HT1080 (cell line): ENCODE measurements around a stretch of chrX.

DNA sequence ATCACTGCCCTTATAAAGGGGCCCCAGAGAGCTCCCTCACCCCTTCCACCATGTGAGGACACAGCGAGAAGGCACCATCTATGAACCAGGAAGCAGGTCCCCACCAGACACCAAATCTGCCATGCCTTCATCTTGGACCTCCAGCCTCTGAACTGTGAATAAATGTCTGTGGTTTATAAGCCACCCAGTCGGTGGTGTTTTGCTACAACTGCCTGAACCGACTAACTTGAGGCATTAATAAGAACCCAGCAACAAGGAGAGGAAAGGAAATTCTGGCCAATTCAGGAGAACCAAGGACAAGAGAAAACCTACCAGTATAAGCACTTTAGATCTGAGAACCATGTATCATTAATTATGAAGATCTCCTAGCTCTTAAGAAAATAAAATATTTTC is 5.3 kb downstream of the PRKX start:
RAMPAGE:
- cytosol, long total RNA = no peak
- long total RNA = no peak
- nucleus, long total RNA = no peak

DNA sequence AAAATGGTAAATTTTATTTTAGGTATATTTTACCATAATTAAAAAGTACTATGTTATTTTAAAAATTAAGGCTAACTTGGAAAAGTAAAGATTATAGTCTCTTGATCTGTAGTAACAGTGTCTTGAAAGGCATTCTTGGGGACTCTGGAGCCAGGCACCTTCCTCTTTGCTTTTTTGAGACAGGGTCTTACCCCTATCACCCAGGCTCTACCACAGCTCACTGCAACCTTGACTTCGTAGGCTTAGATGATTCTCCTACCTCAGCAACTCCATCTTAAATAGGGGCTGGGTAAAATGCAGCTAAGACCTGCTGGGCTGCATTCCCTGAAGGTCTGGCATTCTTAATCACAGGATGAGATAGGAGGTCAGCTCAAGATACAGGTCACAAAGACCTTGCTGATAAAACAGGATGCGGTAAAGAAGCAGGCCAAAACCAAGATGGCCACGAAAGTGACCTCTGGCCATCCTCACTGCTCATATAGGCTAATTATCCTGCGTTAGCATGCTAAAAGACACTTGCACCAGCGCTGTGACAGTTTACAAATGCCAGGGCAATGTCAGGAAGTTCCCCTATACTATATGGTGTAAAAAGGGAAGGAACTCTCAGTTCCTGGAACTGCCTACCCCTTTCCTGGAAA is 770.8 kb upstream of the PRKX start:
RAMPAGE:
- cytosol, long total RNA = no peak
- long total RNA = no peak
- nucleus, long total RNA = no peak

DNA sequence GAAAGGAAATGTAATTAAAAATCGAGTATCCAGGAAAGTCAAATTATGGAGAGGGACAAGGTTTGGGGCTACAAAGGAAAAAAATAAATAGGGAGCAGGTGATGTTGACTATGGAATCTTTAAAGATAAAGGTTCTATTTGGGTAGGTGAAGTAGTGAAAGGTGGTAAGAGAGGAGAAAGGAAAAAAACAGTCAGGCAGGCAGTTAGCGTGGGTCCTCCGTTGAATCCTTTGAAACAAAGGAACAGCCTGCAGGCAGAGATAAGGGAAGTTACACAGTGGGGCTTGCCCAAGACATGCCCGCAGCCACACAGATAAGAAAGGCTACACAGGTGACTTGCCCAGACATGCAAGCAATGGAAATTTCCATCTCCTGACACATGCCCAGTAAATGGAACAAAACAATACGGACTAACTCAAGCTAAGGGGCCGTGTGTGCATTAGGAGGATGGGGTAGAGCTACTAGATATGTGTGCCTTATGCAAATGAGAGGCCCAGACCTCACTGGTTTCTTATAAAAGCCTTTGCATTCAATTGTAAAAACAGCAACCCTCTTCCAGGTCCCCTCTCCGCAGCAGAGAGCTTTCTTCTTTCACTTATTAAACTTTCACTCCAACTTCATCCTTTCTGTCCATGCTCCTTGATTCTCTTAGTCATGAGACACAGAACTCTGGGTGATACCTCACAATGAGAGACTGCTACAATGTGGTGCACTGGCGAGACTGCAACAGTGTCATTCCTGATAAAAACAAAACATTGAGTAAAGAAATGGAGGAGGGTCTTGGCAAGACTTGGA is 997.2 kb upstream of the PRKX start:
RAMPAGE:
- cytosol, long total RNA = no peak
- long total RNA = no peak
- nucleus, long total RNA = no peak

GRCh38 chrX:5725845-5726554 is 502.7 kb downstream of the NLGN4X start:
RAMPAGE:
- cytosol, long total RNA = no peak
- long total RNA = start-site peak on the minus strand at chrX:5726325-5726356, 7 reads
- nucleus, long total RNA = no peak

DNA sequence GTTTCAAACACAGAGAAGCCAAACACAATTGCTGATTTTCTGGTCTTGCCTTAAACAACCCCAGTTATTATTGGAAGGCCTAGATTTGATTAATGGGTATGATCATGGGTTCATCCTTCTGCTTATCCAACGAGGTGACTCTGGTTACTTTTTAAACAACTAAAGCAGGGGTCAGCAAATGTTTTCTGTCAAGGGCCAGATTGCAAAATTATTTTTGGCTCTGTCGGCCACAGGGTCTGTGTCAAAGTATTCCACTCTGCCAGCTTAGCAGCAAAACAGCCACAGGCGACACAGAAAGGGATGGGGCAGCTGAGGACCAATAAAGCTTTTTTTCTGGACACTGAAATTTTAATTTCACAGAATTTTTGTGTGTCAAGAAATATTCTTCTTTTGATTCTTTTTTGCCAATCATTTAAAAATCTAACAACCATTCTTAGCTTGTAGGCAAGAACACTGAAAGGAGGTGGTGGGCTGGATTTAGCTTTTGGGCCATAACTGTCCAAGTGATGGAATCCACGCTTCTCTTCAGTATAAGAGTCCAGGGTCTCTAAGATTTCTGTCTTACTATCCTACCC is 249.0 kb upstream of the STS start:
RAMPAGE:
- cytosol, long total RNA = no peak
- long total RNA = no peak
- nucleus, long total RNA = no peak

DNA sequence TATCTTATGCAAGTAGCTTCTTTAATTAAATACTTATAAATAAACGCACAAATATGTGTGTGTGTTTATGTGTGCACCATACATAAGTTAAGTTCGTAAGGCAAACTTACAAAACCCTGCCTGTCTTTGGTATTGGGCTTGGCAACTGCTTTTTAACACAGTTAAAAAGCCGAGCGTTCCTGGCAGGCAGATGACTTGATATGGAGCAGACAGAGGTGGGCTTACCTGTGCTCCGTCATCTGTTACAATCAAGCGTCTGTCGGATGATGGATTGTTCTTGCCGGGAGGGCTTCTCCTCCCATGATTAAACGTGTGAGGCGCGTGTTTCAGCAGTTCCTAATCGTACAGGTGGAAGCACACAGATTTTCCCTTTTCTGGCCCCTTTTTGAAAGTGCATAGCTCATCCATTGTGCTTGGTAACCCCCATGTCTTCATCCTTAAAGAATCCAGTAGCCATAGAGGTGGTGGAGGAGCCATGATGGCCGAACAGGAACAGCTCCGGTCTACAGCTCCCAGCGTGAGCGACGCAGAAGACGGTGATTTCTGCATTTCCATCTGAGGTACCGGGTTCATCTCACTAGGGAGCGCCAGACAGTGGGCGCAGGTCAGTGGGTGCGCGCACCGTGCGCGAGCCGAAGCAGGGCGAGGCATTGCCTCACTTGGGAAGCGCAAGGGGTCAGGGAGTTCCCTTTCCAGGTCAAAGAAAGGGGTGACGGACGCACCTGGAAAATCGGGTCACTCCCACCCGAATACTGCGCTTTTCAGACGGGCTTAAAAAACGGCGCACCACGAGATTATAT is 215.3 kb upstream of the STS start:
RAMPAGE:
- cytosol, long total RNA = no peak
- long total RNA = no peak
- nucleus, long total RNA = no peak

GRCh38 chrX:7012341-7012895 is 135.1 kb upstream of the STS start:
RAMPAGE:
- cytosol, long total RNA = no peak
- long total RNA = no peak
- nucleus, long total RNA = no peak

DNA sequence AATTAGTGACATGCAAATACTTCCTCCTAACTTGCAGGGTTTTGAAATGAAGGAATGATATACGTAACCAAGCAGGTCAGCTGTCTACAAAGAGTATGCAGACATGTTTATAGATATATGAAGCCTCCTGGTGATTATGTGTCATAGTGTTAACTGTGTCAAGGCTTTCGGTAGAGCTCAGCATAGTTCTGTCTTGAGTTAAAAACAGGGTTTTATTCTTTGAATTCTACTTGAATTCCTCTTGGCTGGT is 729 bp upstream of the STS start:
RAMPAGE:
- cytosol, long total RNA = no peak
- long total RNA = no peak
- nucleus, long total RNA = no peak

RAMPAGE:
- cytosol, long total RNA = no peak
- long total RNA = no peak
- nucleus, long total RNA = no peak
These were observed 171.9 kb upstream of the TBL1X start for GRCh38 chrX:9292877-9293537.

GRCh38 chrX:9336334-9336641 is 128.6 kb upstream of the TBL1X start:
RAMPAGE:
- cytosol, long total RNA = no peak
- long total RNA = no peak
- nucleus, long total RNA = no peak

DNA sequence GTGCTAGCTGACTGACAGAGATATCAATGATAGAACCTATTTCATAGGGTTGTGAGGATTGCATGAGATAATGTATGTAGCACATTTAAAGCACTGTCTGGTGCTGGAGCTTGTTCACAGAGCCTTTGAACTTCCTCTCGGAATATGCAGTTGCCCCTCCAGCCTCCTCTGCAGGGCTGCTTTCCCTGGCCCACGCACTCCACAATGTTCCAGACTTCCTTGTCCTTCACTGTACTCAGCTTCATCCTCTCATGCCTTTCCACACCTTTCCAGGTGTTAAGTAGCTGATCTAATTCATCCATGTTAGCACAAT is 85.2 kb upstream of the TBL1X start:
RAMPAGE:
- cytosol, long total RNA = no peak
- long total RNA = no peak
- nucleus, long total RNA = no peak

DNA sequence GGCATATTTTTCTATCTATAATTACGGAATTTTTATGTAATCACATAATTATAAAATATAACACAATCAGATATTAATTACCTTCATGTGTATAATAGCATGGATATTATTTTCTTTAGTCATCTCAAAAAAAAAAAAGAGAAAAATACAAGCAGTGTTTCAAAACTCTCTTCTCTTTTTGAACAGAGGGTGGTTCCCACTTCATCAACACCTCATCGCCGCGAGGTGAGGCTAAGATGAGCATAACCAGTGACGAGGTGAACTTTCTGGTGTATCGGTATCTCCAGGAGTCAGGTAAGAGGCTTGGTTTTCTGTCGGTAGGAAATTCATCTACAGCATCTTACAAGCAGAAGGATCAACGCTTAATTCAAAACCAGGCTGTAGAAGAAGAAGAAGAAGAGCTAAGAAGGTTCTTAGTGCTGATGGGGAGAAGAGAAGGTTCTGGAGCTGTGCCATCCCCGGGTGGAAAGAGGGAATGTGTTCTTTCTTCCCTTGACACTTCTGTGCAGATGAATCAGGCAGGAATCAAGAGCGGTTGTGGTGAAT is 111.5 kb downstream of the GPR143 start:
RAMPAGE:
- cytosol, long total RNA = no peak
- long total RNA = no peak
- nucleus, long total RNA = no peak

GRCh38 chrX:9787376-9787802 is 1.2 kb downstream of the SHROOM2 start:
RAMPAGE:
- cytosol, long total RNA = no peak
- long total RNA = no peak
- nucleus, long total RNA = no peak

GRCh38 chrX:10099367-10099711 is 57.4 kb upstream of the CLCN4 start:
RAMPAGE:
- cytosol, long total RNA = no peak
- long total RNA = no peak
- nucleus, long total RNA = no peak

DNA sequence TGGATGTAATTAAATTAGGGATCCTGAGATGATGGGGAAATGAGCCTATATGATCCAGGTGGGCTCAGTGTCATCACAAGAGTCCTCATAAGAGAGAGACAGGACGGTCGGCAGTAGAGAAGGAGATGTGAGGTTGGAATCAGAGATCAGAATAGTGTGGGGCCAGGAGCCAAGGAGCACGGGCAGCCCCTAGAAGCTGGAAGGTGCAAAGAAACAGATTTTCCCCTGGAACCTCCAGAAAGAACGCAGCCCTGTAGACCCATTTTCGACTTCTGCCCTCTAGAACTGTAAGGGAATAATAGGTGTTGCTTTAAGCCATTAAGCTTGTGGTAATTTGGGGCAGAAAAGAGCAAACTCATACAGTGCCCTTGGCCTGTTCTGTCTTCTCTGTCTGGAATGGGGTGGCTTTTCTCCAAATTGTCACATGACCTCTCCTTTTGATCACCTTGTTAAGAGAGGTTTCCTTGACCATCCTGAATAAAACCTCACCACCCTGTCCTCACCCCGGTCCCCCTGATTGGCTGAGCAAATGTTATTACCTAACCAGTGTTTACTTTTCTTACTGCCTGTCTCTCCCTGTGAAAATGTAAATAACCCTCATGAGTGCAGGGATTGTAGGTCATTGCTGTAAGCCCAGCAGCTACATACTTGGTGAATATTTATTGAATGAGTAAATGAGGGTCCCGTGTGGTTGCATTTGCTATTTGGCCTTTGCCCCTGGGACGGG is 55.8 kb upstream of the CLCN4 start:
RAMPAGE:
- cytosol, long total RNA = no peak
- long total RNA = no peak
- nucleus, long total RNA = no peak

GRCh38 chrX:10142092-10142595 is 14.6 kb upstream of the CLCN4 start:
RAMPAGE:
- cytosol, long total RNA = no peak
- long total RNA = no peak
- nucleus, long total RNA = no peak

RAMPAGE:
- cytosol, long total RNA = no peak
- long total RNA = no peak
- nucleus, long total RNA = no peak
These were observed 1.5 kb downstream of the CLCN4 start for GRCh38 chrX:10158247-10158709.

DNA sequence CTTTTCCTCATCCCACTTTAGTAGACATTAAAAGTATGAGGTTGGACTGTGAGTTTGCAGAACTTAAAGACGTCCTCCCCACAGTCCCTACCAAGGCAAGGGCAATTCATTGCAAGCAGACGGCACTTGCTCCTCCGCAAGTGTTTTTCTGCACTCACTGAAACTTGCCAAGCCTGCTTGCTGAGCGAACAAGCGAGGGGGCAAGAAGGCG is 1.6 kb downstream of the MID1 start:
RAMPAGE:
- cytosol, long total RNA = no peak
- long total RNA = no peak
- nucleus, long total RNA = no peak

DNA sequence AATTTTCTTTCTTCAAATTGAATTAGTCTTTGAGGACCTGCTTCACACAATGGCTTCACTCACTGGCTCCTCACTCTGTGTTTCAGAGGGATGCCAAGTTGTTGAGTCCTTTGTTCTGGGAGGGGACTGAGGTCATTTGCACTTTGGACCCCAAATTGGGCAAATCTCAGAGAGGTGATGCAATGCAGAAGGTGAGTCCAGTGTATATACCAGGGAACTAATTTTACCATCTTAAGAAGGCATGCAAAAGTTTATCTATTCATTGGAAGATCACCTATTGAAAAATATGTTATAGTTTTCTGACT is 149.9 kb upstream of the MID1 start:
RAMPAGE:
- cytosol, long total RNA = no peak
- long total RNA = no peak
- nucleus, long total RNA = no peak

GRCh38 chrX:11461547-11461731 is 168.2 kb downstream of the AMELX start:
RAMPAGE:
- cytosol, long total RNA = no peak
- long total RNA = no peak
- nucleus, long total RNA = no peak